H4 (cell line): ENCODE data around the gene MMP17.

GRCh38 chr12:130491575-130492232, 154.0 kb downstream of the PIWIL1 start:
- RAMPAGE, long total RNA = no peak

- RAMPAGE, long total RNA = no peak
Measured at GRCh38 chr12:130633604-130634332, 82.3 kb downstream of the RIMBP2 start.

DNA sequence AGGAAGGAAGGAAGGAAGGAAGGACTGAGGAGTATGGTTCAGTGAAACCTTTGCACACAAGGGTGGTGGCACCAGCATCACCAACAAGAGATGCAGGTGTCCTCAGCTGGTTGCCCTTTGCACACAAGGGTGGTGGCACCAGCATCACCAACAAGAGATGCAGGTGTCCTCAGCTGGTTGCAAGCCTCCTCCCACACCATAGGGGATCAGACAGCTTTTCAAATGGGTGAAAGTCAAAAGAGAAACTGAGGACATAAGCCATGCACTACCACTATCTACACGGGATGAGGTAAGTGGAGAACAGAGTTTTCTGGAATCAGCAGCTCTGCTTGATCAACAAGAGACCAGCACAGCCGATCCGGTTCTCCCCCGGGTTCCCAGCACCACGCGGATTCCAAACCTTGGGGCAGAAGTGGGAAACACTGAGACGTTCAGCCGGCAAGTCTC, 2.8 kb downstream of the RIMBP2 start:
- RAMPAGE, long total RNA = no peak

GRCh38 chr12:130801358-130801865, 37.6 kb downstream of the STX2 start:
- RAMPAGE, long total RNA = no peak

GRCh38 chr12:130827423-130827772, 11.7 kb downstream of the STX2 start:
- RAMPAGE, long total RNA = no peak

- RAMPAGE, long total RNA = no peak
Measured at GRCh38 chr12:130868366-130869097, 3.3 kb upstream of the RAN start.

- RAMPAGE, long total RNA = no peak
Measured at GRCh38 chr12:130872237-130873278, 692 bp downstream of the RAN start.

GRCh38 chr12:130877011-130877988, 5.4 kb downstream of the RAN start:
- RAMPAGE, long total RNA = no peak

- RAMPAGE, long total RNA = no peak
Measured at GRCh38 chr12:130924805-130925579, 28.7 kb upstream of the ADGRD1 start.

GRCh38 chr12:130925591-130926137, 28.0 kb upstream of the ADGRD1 start:
- RAMPAGE, long total RNA = no peak

GRCh38 chr12:130961677-130962326, 8.1 kb downstream of the ADGRD1 start:
- RAMPAGE, long total RNA = no peak

- RAMPAGE, long total RNA = no peak
Measured at GRCh38 chr12:130970740-130971327, 17.1 kb downstream of the ADGRD1 start.

DNA sequence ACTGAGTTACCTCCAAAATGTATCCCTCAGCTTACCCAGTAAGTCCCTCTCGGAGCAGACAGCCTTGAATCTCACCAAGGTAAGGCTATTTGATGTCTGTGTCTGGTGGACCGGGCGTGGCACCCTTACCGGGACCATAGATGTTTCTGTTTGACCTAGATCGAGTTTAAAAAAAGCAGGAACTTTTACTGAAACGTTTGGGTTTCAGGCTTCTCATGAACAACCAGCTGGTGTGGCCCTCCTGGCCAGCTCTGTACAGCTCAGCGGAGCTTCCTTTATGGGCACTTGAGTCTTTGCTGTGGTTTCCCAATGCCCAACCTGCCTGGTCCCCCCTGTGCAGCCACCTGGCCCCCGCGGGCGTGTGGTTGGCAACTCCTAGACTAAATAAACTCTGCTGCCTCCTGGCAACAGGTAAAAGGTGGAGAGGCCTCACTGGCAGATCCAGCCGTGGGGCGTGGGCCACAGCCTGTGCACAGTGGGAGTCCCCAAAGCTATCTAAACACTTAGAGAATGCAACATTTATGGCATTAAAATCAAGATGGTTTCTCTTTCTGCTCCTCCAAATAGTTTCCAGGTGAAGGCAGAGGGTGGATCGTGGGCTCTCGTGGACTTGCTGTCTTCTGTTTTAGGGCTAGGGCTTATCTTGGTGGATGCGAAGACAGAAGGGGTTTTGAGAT, 38.7 kb downstream of the ADGRD1 start:
- RAMPAGE, long total RNA = no peak

- RAMPAGE, long total RNA = no peak
Measured at GRCh38 chr12:131007114-131008011, 53.7 kb downstream of the ADGRD1 start.

DNA sequence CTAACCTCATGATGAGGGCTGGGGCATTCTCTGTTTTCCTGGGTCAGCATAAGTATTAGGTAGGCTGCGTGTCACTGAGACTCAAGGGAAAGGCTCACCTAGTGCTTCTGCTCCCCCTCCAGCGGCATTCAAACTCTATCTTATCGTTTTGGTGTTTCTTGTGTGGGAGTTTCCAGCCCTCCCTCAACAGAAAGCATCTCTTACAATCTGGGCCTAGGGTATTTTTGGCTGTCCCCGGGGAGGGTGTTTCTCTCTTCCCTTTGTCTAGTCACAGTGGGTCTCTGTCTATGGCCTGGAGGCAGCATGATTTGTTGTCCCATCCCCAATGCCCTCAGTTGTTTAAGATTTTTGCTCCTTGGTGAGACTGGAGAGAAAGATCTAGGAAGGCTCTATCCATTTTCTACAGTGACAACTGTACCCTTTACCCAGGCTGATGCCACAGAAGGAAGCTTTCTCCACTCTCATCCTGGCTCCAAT, 286.0 kb downstream of the ADGRD1 start:
- RAMPAGE, long total RNA = no peak

- RAMPAGE, long total RNA = no peak
Measured at GRCh38 chr12:131725191-131725892, 14.5 kb downstream of the SFSWAP start.

- RAMPAGE, long total RNA = no peak
Measured at GRCh38 chr12:131745745-131746407, 35.0 kb downstream of the SFSWAP start.

- RAMPAGE, long total RNA = no peak
Measured at GRCh38 chr12:131757442-131757864, 46.6 kb downstream of the SFSWAP start.

GRCh38 chr12:131797152-131797789, 30.9 kb upstream of the MMP17 start:
- RAMPAGE, long total RNA = no peak

DNA sequence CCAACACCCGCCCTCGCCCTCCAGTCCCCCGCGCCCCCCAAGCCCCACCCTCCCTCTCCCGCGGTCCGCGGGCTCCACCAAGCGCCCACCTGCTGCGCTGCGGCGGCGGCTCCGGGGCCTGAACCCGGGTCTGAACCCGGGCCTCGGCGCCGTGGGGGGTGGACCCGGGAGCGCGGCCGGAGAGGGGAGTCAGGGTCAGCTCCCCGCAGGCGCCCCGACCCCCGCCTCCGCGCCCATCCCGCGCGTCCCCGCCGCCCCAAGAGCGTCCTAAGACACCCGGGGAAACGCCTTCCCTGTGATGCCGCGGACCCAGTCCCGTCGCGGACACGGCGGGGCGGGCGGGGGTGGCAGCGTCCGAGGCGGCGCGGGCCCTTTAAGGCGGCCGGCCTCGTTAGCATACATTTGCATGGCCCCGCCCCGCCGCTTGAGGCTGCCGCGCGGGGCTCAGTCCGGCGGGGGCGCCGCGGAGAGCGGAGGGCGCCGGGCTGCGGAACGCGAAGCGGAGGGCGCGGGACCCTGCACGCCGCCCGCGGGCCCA, at the start of gene MMP17:
Gene MMP17 (plus strand): TSS at position 447 of the 538 bp plus-strand sequence.
- RAMPAGE, long total RNA = no peak